MCF 10A (cell line): ENCODE measurements around a stretch of chr17.

- PRO-cap: no peak
- RRBS: no CpG with 5 or more reads among the region's 3 CpGs
Measured at GRCh38 chr17:57117105-57117515, 32.1 kb downstream of the AKAP1 start.

DNA sequence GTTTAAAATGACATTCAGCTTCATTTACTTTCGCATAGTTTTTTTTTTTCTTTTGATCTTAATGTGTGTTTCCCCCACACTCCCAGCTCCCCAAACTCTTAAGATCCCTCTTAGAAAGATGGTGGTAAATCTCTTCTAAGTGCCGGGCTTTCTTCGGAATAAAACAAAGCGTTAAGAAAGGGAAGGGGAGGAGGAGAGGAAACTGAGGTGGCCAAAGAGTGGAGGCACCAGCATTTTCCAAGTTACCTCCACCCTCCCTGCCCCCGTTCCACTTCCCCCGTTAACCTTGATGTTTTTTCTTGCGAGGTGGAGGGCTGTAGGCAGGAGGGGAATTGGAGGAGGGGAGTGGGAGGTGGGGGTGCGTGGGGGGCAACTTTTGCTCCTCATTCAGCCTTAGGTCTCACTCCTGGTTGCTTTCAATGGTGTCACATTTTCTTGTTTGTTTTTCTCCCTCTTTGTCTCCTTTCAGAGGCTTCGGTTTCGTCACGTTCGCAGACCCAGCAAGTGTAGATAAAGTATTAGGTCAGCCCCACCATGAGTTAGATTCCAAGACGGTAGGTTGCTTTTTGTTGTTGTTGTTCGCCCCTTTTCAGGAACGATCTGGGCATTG is 1.6 kb downstream of the MSI2 start:
- PRO-cap: no peak
- RRBS: no CpG with 5 or more reads among the region's 15 CpGs

- PRO-cap: no peak
- RRBS: no CpG with 5 or more reads among the region's 12 CpGs
Measured at GRCh38 chr17:57295093-57296355, 39.2 kb downstream of the MSI2 start.

DNA sequence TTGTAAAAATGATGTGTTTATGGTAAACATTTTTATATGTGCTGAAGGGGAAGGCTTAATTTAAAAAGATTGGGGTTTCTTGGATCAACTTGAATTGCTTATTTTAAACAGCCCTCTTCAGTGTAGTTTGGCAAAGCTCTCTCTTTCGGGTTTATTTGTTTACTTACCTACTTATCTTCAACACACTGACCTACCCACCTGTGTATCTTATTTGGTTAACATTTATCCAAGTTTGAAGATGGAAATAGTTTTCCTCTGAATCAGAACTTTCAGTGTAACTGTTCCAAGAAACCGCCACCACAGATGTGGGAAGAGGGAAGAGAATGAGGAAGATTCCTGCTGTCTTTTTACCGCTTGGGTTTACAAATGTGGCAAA is 115.7 kb downstream of the MSI2 start:
- PRO-cap: bidirectional peak, plus-strand start at position 302 of the sequence, minus-strand start at position 147 of the sequence
- RRBS: no CpG with 5 or more reads among the region's 3 CpGs

DNA sequence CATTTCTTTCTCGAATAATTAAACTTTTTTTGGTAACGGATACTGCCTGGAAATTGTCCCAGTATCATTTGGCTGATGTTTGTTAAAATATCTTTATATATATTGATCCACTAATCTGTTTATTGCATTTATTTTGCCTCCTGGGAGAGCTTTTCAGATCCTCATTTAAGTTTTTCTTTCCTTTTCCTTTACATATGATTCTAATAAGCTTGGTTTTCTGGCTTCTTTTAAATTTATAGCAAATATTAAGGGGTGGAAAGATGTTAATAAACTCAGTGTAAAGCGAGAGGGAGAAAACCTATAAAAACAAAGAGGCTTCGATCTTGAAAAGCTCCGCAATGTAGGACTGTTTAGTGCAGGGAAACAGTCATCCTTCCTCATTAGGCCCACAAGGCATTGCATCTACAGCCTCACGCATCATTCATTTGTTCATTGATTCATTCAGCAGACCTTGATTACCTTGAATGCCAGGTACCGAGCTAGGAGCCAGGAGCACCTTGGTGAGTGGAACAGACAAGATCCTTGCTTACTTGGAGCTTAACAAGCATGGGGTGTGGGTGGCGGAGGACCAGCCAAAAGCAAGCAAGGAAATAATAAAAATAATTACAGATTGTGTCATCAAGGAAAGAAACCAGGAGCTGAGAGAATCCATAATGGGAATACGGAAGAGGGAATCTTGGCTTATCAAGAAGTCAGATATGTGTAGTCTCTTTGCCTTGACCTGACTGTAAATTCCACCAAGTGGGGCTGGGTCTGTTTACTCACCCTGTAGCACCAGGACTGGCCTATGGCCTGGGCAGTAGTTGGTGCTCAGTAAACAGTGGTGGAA is 157.4 kb downstream of the MSI2 start:
- PRO-cap: no peak
- RRBS: no CpG with 5 or more reads among the region's 9 CpGs

GRCh38 chr17:57420958-57421574 is 164.7 kb downstream of the MSI2 start:
- PRO-cap: no peak
- RRBS: no CpG with 5 or more reads among the region's 11 CpGs

DNA sequence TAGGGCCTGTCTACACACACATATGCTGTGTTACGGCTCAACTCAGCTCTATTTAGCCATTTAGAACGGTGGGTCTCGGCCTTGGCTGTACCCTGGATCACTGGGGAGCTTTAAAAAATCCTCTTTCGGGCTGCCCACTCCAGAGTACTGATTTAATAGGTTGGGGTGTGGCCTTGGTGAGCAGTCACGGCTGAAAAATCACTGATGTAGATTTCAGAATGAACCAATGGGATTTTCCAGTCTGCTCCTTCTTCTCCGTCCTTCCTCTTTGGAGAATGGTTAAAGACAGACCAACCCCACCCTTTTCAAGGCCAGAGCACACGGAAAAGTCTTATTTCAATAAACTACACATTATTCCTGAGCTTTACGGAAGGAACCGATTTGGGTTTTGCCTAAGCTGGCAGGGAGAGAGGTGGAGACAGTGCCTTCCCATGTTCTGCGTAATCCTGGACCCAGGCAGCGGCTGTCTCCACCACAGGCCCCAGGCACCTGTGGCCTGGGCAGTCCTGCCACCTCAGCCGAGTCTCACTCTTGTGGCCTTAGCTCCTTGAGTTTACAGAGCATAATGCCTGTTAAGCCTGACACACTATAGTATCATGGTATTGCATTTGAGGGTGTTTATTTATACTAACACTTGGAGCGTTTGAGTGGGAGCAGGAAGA is 223.3 kb downstream of the CCDC182 start:
- PRO-cap: no peak
- RRBS: no CpG with 5 or more reads among the region's 13 CpGs

DNA sequence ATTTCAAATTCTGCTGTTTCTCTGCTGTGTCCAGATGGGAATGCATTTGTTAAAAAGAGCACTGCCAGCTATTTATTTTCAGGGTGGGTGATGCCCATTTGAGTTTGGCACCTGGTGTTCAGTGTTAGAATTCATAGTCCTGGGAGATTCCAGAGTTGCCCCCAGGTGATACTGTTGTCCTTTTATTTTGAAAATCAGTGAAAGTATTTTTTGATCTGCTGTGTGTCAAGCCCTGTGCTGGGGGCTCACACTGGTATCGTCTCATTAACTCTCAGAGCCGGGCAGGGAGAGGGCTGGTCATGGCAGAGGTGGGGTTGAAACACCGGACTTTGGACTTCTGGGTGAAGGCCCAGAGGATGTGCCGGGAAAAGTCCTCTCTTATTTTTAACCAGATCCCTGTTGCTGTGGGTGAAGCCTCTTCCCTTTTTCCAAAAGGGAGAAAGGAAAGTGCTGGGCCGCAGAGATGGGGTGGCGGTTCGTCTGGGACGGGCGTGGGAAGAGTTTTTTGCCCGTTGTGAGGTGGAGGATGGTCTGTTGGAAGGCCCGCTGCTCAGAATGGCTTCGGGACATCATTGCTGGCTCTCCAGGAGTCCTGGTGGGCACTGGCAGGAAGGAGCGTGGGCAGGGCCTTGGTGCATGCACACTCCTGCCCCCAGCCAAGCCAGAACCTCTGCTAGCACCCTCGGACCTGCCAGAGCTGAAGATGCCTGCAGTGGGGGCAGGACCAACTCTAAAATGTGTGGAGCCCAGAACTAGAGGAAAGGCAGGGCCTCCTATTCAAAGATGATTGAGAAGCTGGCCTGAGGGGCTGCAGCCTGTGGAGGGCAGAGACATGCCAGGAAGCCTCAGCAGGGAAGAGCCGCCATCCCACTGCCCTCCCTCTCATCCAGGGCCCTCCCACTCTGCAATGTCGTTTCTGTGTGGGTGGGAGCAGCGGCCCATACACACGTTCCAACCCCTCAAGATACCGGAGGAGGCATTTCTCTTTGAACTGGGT is 213.3 kb downstream of the CCDC182 start:
- PRO-cap: no peak
- RRBS: no CpG with 5 or more reads among the region's 19 CpGs

- PRO-cap: no peak
- RRBS: no CpG with 5 or more reads among the region's 3 CpGs
Measured at GRCh38 chr17:57539602-57539876, 205.6 kb downstream of the CCDC182 start.

GRCh38 chr17:57544262-57544940 is 200.7 kb downstream of the CCDC182 start:
- PRO-cap: no peak
- RRBS: no CpG with 5 or more reads among the region's 6 CpGs

- PRO-cap: no peak
- RRBS: no CpG with 5 or more reads among the region's 11 CpGs
Measured at GRCh38 chr17:57549821-57550550, 195.1 kb downstream of the CCDC182 start.

DNA sequence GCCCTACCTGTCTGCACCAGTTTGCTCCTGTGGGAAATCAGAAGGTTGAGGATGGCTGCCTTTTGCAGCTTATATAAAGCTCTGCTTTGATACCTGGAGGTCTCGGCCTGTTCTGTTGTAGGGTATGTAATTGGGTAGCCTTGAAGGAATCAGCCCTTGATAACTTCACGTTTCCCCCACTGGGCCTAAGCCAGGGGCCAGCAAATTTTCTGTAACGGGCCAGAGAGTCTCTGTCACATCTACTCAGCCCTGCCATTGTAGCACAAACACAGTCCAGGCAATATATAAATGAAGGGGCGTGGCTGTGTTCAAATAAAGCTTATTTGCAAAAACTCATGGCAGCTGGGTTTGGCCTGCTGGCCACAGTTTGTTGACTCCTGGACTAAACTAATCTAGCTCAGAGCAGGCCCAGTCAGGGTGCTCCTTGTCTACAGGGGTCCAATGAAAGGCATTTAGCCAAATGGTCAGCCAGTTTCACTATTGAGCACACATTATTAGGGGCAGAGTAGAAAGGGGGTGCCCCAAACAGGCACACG is 141.6 kb downstream of the CCDC182 start:
- PRO-cap: no peak
- RRBS: no CpG with 5 or more reads among the region's 5 CpGs

DNA sequence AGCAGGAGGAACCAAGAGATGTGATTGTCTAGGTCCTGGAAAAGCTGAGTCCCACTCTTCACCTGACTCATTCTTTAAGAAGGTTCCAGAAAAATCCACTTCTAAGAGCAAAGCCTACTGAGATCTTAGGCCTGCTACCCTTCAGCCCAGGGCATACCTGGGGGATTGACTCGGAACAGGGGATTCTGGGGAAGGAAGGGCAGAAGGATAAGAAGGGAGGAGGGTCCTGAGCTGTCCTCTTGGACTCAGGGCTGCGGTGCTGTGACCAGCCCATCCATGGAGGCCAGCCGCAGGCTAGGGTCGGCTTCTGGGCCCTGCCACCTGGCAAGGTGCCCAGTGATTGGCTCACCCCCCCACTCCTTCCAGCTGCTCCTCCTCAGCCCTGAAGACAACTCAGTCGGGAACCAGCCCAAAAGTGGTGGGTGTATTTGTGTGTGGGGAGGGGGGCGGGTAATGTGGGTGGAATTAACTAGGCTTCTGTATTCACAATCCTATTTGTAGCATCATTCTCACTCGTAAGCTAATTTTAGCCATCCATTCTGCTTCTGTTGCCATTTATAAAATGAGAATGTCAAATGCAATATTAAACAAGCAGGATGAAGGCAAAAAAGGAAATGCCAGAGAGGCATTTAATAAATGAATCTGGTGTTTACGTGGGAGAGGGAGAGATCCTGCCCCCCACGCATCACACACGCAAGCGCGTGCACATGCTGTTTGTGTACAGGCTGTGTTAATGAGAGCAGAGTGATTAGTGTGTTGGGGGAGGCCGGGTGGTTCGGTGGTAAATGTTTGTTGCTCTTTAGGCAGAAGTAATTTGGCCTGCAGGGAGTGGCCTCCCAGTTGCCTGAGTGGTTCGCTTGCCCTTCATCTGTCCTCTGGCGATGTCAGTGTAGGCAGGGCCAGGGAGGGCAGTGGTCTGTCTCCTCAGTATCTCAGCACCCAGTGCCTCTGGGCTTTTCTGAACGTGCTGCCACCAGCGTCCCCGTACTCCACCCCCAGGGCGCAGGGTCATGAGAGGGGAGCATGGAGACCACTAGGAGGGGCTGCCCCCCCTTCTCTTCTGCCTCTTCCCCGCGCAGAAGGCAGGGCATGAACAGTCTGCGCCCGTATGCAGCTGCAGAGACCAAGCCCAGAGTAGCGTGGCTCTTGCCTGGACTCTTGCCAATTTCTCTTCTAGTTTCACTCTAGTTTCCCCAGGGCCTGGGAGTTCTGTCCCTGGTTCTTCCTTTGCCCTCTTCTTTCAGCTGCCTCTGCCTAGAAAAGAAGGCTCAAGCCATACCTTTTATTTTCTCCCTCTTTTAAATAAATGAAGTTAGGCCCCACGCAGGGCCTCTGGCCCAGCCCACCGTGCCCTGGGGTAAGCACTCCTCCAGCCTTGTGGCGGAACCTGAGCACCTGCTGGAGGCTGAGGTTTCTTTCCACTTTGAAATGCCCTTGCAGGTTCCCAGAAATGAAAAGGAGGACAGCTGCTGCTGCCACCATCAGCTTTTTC is 140.0 kb downstream of the CCDC182 start:
- PRO-cap: no peak
- RRBS: no CpG with 5 or more reads among the region's 28 CpGs

- PRO-cap: no peak
- RRBS: 72% methylated on average over 14 of the region's 32 CpGs
Measured at GRCh38 chr17:57810332-57811542, 39.1 kb downstream of the MRPS23 start.

GRCh38 chr17:57846675-57847064 is 3.2 kb downstream of the MRPS23 start:
- PRO-cap: no peak
- RRBS: no CpG with 5 or more reads among the region's 7 CpGs

DNA sequence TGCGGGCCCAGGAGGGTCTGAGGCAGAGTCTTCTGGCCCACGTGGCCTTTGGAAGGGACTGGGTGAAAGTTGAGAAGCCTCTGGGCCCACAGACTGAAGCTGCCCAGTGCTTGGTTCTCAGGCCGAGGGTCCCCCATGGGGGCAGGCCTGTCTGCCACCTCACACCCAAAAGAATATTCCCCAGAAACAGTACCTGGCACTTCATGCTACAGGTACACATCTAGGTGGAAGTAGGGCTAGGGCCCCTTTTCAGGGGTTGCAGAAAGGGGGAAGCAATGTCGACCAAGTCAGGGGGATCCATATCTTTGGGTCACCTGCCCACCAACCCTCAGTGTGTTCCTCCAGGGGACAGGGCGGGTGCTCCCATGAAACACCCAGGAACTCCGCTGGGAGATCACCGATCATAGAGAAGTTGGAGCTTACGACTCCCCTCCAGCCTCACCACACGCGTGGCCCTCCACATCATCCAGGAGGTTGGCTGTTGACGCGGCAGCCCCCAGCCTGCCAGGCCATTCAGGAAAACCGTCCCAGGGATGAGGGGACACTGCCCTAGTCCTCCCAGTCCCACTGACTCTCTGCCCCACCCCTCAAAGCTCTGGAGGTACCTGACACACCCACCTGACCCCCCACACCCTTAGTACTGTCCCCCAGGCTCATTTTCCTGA is 17.2 kb upstream of the MRPS23 start:
- PRO-cap: no peak
- RRBS: no CpG with 5 or more reads among the region's 13 CpGs

- PRO-cap: no peak
- RRBS: 93% methylated on average over 15 of the region's 49 CpGs
Measured at GRCh38 chr17:57885147-57885713, 35.4 kb upstream of the MRPS23 start.

DNA sequence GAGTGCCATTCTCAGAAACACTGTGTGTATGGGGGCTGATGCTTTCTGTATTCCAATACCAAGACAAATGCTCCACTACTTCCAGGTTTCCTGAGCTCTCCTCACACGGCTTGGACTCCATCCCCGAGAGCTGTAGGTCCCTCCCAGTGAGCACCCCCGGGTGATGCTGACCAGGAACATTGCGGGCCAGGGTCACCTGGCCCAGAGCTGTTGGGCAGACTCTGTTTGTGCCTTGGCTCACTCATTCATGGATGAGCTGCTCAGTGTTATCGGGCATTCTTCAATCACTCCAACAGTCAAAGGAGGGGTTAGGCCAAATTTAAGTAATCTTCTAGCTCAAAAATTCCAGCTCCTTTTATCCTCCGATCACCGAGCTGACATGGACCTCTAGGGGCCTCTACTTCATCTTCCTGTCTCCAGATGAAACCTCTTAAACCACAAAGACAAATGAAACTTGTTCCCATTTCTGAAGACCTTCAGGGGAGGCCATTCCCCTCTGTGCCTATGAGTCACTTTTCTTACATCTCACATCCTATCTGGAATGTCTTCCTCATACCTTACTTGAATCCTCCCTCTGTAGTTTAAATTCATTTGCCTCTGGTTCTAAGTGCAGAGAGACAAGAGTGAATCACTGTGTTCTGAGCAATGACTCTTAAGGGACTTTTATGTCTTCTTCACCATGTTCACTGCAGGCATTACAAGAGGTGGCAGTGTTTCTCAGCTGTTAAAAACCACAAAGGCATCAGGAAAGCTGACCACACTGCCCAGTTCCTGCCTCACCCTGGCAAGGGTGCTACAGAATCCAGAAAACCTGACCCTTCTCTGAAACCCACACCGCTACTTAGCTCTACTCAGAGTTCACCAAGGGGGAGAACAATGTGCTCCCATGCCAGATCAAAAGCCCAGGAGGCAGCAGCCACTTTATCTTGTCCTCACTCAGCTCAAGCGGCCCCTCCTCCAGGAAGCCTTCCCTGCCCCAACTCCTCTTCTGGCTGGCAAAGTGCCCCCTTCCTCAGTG is 6.7 kb downstream of the CUEDC1 start:
- PRO-cap: bidirectional peak, plus-strand start at position 591 of the sequence, minus-strand start at position 506 of the sequence
- RRBS: no CpG with 5 or more reads among the region's 9 CpGs

- PRO-cap: unidirectional peak, minus-strand start at chr17:57993830
- RRBS: no CpG with 5 or more reads among the region's 7 CpGs
Measured at GRCh38 chr17:57993356-57994447, 5.6 kb upstream of the VEZF1 start.

DNA sequence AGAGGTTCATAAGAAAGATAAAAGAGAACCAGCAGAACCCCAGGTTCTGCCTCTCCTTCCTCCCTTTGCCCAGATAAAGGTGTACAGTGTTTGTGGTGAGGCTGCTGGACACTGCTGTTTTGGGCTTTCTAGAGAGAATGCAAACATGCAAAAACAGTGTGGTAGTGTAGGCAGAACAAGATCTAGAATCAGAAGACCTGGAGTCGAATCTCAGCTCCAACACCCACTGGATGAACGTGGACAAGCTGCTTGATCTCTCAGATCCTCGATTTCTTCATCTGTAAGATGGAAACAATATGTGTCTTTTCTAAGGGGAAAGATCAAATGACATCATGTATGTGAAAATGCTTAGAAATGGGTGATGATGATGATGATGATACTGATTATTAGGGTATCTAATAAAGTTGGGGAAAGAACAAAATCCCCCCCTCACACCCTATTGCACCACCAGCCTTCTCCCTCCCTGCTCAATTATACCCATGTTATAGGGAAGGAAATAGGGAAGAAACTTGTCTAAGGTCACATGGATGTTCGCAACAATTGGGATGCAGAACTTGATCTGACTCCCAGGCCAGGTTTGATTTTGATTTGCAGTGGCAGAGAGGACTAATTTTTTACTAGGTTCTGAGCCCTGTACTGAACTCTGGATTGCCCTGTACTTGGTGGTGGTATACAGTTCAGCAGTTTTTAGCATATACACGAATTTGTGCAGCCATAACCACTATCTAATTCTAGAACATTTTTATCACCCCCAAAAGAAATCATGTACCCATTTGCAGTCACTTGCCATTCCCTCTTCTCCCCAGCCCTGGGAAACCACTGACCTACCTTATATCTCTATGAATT is 11.0 kb downstream of the DYNLL2 start:
- PRO-cap: no peak
- RRBS: no CpG with 5 or more reads among the region's 5 CpGs